AG09309 (cell line): Measurements from ENCODE around the genes FLNB and PDHB.

DNA sequence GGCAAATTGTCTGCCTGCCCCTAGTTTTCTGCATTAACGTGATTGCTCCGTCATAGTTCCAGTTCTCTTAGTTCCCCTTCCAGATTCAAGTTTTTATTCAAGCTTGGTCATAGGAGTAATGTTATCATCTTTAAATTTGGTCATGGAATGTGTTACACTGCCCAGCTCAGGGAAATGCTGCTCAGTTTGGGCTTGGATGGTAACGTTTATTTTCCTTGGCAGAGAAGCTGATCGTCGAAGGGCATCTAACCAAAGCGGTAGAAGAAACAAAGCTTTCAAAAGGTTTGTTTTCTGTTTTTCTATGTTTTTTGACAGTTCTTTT, 118.4 kb upstream of the FLNB start:
- RRBS: no CpG with 5 or more reads among the region's 6 CpGs

DNA sequence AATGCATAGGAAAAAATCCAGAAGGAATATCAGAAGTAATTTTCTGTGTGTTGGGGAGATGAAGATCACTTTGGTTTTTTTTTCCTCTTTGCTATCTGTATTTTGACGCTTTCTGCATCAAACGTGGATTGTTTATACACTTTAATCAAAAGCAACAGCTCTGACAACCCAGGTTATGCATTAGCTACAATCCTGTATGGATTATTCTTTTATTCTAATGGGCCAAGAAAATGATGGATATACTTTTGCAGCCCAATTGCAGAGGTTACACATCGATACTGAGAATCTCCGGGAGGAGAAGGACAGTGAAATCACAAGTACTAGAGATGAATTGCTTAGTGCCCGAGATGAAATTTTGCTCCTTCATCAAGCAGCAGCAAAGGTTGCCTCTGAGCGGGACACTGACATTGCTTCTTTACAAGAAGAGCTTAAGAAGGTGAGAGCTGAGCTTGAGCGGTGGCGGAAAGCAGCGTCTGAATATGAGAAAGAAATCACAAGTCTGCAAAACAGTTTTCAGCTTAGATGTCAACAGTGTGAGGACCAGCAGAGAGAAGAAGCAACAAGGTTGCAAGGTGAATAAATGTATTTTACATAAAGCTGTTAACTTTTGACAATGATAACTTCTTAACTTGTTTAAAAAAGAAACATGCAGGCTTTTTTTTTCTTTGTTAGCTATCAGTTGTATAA, 95.9 kb upstream of the FLNB start:
- RRBS: no CpG with 5 or more reads among the region's 9 CpGs

- RRBS: no CpG with 5 or more reads among the region's 15 CpGs
These were observed 33.3 kb upstream of the FLNB start for GRCh38 chr3:57974670-57975511.

GRCh38 chr3:58008128-58008931, at the start of gene FLNB:
TSS of gene FLNB (plus strand) at chr3:58008422.
- RRBS: 3% methylated on average over 12 of the region's 86 CpGs

- RRBS: no CpG with 5 or more reads among the region's 7 CpGs
These were observed 7.3 kb downstream of the FLNB start for GRCh38 chr3:58015378-58016155.

DNA sequence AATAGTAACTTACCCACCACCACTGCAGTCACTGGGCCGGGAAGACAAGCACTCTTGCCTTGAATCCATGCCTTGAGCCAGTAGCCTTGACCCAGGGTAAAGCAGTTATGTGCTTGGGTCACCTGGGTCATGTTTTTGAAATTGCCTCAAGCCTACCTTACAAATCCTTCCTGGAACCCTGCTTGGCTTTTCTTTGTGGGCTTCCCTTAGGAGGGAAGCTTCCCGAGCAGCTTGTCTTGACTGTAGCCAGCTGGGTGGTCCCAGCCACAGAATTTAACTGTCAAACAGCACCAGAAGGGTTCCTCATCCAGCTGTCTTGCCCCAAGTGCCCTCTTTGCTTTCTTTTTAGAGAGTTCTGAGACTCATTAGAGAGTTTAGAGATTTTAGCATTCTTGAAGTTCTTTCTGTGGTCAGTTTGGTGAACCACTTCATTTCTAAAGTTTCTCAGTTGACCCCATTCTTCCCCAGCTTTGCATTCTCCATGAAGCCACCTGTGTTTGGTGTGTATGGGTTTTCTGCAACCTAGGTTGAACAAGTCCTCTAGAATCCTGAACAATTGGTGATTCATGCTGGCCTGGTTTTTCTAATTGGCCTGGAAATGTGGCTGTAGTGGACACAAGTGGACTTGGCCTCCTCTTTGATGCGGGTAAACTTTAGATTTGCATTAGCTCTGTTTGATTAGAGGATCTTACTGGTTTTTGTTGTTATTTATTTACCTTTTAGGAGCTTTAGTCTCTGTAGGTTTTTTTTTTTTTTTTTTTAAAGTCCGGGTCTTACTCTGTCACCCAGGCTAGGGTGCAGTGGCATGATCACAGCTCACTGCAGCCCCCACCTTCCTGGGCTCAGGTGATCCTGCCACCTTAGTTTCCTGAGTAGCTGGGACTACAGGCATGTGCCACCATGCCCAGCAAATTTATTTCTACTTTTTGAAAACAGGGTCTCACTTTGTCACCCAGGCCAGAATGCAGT, 33.7 kb downstream of the FLNB start:
- RRBS: no CpG with 5 or more reads among the region's 4 CpGs

- RRBS: no CpG with 5 or more reads among the region's 10 CpGs
These were observed 54.3 kb downstream of the FLNB start for GRCh38 chr3:58062346-58063025.

GRCh38 chr3:58102896-58103774, 94.9 kb downstream of the FLNB start:
- RRBS: no CpG with 5 or more reads among the region's 14 CpGs

GRCh38 chr3:58174049-58174684, 36.6 kb downstream of the DNASE1L3 start:
- RRBS: no CpG with 5 or more reads among the region's 8 CpGs

- RRBS: no CpG with 5 or more reads among the region's 12 CpGs
These were observed 20.8 kb upstream of the RPP14 start for GRCh38 chr3:58285063-58285827.

GRCh38 chr3:58388478-58389079, 45.1 kb downstream of the PDHB start:
- RRBS: no CpG with 5 or more reads among the region's 1 CpG

- RRBS: 2% methylated on average over 15 of the region's 69 CpGs
These were observed at the start of gene PDHB for GRCh38 chr3:58433252-58434327. TSS of gene PDHB (minus strand) at chr3:58433832.

- RRBS: no CpG with 5 or more reads among the region's 3 CpGs
These were observed 18.7 kb downstream of the ACOX2 start for GRCh38 chr3:58518275-58518694.

DNA sequence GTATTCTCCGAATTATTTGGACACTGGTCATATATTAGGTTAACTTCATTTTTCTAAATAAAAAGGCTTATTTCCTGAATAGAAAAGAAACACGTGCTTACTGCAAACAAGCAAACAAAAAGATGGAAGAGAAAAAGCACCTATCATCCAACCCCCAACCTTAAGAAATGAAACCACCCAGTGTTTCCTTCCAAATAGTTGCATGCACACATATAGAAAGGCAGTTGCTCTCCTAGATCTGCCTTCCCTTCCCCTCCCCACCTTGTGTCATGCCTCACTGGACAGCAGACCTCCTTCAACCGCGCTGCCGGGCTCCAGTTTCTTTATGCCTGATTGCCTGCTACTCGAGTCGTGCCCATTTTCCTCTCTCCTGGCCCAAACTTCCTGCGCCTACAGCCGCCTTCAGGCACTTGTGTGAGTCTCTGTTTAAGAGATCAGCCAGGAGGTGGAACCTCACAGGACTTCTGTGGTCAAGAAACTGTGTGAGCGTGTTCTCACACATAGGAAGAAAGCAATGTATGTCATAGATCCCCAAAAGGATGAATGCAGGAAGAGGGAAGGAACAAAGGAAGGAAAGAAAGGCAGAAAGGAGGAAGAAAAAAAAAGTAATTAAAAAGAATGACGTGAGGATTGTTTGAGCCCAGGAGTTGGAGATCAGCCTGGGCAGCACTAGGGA, 8.8 kb upstream of the FAM107A start:
- RRBS: no CpG with 5 or more reads among the region's 11 CpGs

- RRBS: no CpG with 5 or more reads among the region's 2 CpGs
These were observed 41.9 kb downstream of the FAM3D start for GRCh38 chr3:58624673-58625065.

DNA sequence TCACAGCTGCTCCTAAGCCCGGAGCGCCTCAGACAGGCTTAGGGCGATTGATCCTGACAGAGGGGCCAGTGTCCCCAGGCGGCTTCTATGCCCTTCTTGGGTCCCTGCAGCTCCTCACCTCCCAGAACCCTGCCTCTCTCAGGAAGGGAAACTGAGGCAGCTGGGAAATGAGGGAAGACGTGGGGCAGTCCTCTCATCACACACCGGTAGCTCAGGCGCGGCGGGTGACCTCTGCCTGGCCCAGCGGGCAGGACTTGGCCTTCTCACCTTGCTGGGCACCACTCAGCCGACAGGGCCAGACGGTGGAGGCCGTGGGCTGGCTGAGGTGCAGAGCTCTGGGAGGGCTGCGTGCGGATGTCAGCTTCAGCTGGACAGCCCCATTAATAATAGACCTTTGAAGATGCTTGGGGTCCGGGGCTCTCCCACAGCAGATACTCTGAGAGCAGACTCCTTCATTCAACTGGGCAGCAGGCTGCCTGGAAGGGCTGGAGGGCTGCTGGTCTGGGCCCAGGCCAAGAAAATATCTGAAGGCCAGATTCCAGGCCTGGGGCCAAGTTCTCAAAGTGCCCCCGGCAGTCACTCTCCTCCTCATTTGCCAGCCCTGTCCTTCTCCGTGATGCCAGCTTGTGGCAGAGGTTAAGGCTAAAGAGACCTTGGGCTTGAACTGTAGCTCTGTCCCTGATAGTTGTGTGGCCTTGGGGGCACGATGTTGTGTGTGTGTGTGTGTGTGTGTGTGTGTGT, 39.3 kb downstream of the FAM3D start:
- RRBS: 97% methylated on average over 1 of the region's 19 CpGs

- RRBS: no CpG with 5 or more reads among the region's 4 CpGs
These were observed 9.1 kb downstream of the FAM3D start for GRCh38 chr3:58657503-58657903.

DNA sequence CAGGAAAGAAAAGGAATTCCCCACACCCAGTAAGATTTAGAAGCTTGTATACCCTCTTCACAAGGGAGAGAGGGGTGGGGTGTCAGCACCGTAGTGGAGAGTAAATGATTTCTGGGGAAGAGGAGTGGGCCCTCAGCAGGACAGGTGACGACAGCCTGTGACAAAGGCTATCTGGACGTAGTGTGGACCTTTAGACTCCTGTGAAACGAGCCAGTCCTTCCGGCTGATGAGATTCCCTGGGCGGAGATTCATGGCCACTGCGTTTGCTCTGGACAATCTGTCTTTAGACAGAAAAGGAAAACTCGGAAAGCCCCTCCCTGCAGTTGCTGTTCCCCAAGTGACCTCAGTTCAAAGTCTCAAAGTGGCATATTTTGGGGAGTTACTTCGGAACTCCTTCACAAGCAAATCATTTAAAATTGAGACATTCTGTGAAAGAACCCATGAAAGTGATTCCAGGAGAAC, 1.7 kb upstream of the FAM3D start:
- RRBS: no CpG with 5 or more reads among the region's 9 CpGs

DNA sequence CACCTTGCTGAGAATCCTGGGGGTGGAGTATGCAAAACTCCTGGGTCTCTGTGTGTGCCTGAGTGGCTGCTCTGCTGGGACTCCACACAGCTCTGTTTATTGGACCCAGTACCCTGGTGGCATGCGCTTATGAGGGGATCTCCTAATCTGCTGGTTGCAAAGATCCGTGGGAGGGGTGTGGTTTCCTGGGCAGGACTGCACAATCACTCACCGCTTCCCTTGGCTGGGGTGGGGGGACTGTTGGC, 150.4 kb downstream of the CFAP20DC start:
- RRBS: no CpG with 5 or more reads among the region's 3 CpGs

DNA sequence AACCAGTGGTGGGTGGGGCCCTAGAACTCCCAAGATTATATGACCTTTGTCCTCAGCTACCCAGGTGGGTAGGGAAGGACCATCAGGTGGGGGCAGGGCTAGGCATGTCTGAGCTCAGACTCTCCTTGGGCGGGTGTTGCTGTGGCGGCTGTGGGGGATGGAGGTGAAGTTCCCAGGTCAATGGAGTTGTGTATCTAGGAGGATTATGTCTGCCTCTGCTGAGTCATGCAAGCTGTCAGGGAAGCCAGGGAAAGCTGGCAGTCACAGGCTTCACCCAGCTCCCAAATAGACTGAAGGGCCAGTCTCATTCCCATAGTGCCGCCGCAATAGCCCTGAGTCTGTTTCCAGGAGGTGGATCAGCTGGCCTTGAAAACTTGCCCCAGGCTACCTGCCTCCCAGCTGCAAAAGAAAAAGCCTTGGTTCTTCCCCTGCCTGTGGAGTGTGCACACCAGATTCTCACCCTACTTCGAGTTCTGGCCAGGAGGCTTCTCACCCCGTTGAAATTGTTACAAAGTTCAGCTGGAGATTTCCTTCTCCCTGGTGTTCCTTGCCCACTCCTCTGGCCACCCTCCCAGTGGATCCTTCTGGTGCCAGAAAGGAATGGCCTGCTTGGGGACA, 139.8 kb upstream of the CFAP20DC start:
- RRBS: no CpG with 5 or more reads among the region's 6 CpGs